ENCODE measurements around the gene CCM2.

DNA sequence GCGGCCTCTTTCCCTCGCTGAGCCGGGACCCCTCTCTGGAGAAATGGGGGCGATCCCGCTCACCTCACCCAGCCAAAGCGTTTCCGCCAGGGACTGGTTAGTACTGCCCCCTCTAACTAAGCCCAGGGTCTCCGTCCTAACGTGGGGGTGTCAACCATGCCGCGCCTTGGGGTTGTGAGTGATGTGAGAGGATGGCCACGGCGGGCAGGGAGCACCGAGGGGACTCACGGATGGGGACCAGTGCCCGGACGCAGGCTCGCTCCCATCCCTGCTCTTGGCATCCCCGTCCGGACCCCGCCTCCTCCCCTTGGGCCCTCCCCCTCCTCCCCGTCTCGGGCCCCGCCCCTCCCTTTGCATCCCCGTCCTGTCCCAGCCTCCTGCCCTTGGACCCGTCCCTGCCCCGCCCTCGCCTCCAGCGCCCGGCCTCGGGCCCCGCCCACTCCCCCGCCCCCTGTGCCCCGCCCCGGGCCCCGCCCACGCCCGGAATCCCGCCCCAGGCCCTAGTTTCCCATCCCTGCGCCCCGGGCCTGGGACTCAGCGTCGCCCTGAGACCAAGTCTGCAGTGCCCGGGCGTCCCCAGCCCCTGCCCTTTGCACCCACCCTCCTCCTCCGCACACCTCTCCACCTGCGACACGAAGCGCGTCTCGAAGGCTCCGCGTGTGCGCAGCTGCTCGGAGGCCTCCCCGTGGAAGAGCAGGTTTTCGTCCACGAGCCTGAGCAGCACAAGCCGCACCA lies 4.9 kb upstream of the MYL7 start:
- PRO-cap = bidirectional peak, plus-strand start at position 503 of the sequence, minus-strand start at position 296 of the sequence
- RRBS = 7% methylated on average over 25 of the region's 59 CpGs

DNA sequence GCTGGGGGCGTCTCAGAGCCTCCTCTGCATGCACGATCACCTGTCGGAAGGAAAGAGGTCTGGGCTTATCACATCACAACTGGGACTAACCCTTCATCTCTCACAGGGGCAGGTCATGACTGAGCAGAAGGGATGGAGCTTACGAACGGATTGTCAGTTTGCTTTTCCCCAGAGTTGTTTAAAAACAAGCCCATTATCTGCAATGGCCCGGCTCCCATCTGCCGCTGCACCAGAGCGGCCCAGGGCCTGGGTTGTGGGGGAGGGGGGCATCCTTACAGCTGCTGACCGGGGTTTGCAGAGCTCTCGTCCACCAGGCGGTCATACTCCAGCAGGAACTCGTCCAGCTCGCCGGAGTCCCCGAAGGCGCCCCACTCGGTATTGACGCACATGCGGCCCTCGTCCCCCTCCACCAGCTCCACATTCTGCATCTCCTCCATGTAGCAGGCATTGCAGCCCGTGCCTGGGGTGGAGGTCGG lies 6.3 kb upstream of the MYL7 start:
- PRO-cap = no peak
- RRBS = 48% methylated on average over 9 of the region's 22 CpGs

DNA sequence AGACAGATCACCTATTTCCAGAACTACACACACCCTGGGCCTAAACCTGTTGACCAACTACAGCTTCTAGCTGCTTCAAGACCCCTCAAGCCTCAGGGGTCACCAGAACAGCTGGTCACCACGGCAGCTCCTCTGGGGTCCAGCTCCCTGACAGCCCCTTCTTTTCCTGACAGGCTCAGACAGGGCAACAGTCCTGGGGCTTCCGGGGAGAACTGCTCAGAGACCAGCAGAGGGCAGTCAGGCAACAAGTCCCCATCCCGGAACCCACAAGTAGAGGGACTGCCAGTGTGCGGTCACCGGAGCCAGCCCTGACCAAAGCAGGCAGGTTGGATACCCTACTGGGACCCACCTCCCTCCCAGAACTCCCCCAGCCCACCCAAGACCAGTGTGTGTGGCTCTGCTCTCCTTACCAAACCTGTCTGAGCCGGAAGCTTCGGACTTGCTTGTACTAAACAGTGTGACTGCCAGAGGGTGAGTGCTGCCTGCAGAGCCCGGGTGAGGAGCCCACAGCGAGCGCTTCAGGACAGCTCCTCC lies 40.2 kb downstream of the YKT6 start:
- PRO-cap = no peak
- RRBS = 16% methylated on average over 7 of the region's 10 CpGs

DNA sequence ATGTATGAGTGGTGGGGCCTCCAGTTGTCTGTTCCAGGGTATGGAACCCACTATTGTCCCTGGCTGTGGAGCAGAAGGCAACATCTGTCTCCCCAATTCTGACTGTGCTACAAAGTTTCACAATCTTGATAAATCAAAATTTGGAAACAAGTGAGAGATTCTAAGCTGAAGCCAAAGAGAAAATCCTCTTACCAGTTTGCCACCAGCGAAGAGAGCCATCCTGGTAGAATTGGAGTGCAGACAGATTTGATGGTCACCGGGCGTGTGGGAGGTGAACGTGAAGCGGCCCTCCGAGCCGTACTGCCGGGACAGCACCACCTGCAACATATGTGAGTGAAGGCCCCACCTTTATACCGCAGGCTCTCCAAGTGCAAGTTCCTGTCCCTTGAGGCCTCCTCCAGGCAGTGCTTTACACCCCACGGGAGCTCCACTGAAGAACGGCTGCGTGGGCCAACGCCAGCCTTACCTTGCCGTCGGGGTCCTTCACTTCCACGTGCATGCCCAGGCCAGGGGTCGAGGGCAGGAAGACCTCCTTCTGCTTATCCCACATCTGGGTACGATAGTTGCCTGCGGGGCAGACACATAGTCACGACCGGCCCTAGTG lies 672 bp downstream of the TMED4 start:
- PRO-cap = no peak
- RRBS = 7% methylated on average over 7 of the region's 21 CpGs

DNA sequence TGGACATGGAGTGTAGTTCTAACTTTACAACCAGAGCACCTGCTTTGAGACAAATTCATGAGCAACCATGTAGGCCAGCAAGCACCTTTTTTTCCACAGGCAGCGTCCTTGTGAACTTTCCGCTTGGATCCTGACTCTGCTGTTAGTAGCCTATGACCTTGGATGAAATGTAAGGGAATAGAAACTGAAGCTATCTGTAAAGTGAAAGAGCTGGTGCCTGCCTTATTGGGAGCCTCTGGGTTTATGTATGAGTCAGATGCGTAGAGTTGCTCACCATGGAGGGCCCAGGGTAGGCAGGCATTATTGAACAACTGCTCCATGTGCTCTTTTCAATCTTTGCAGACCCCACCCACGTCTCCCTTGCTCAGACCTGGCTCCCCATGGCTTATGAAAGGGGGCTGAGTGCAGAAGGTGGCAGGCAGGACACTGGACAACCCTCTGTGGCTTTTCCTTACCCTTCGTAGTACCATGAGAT lies 16.3 kb downstream of the OGDH start:
- PRO-cap = no peak
- RRBS = no CpG with 5 or more reads among the region's 5 CpGs

DNA sequence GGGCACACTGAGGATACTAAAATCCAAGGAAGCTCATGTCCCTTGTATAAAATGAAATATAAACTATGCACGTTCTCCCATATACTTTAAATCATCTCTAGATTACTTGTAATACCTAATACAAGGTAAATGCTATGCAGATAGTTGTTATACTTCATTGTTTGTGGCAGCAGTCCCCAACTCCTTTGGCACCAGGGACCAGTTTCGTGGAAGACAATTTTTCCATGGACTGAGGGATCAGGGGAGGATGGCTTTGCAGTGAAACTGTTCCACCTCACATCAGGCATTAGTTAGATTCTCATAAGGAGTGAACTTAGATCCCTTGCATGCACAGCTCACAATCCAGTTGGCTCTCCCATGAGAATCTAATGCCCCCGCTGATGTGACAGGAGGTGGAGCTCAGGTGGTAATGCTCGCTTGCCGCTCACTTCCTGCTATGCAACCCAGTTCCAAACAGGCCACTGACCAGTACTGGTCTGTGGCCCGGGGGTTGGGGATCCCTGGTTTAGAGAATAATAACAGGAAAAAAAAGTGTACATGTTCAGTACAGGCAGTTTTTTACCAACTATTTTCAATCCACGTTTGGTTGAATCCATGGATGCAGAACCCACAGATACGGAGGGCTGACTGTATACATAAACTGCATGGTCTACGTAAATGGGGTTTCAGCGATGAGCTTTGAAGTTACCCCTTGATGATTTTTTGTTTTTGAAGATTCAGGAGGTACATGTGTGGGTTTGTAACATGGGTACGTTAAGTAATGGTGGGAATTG lies 24.4 kb downstream of the OGDH start:
- PRO-cap = no peak
- RRBS = no CpG with 5 or more reads among the region's 11 CpGs

GRCh38 chr7:44634582-44634998 lies 28.2 kb downstream of the OGDH start:
- PRO-cap = no peak

DNA sequence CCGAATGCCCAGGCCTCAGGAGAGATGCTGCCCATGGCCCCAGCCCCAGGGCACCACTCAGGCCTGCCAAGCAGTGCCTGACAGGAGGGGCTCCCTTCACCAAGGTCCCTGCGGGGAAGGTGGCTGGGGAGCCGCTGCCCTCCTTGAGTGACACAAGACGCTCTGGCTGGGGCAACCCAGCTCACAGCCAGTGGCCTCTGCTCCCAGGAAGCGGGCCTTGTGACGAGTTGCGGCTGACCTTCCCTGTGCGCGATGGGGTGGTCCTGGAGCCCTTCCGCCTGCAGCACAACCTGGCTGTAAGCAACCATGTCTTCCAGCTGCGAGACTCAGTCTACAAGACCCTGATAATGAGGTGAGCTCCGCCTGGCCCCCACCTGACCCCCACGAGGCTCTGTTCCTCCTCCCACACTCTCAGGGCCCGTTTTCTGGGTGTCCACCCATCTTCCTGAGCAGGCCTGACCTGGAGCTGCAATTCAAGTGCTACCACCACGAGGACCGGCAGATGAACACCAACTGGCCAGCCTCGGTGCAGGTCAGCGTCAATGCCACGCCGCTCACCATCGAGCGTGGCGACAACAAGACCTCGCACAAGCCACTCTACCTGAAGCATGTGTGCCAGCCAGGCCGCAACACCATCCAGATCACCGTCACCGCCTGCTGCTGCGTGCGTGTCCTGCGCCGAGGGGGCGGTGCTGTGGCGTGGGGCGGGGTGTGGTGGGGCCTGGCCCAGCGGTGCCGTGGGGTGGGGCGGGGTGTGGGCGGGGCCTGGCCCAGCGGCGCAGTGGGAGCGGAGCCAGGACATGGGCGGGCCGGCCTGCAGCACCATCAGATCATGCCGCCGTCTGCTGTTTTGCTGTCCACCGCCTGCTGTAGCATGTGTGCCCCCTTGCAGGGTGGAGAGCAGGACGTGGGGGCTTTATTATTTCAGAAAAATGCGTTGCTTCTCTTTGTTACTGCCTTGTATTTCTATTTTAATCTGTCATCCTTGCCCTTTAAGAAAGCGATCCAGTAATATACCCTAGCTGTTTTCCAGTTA lies 12.9 kb downstream of the ZMIZ2 start:
- PRO-cap = no peak
- RRBS = no CpG with 5 or more reads among the region's 49 CpGs

GRCh38 chr7:44804061-44804337 lies 7.5 kb downstream of the PPIA start:
- PRO-cap = no peak
- RRBS = no CpG with 5 or more reads among the region's 1 CpG

GRCh38 chr7:44984943-44985939 lies 6.4 kb upstream of the MYO1G start:
- PRO-cap = no peak
- RRBS = no CpG with 5 or more reads among the region's 8 CpGs

DNA sequence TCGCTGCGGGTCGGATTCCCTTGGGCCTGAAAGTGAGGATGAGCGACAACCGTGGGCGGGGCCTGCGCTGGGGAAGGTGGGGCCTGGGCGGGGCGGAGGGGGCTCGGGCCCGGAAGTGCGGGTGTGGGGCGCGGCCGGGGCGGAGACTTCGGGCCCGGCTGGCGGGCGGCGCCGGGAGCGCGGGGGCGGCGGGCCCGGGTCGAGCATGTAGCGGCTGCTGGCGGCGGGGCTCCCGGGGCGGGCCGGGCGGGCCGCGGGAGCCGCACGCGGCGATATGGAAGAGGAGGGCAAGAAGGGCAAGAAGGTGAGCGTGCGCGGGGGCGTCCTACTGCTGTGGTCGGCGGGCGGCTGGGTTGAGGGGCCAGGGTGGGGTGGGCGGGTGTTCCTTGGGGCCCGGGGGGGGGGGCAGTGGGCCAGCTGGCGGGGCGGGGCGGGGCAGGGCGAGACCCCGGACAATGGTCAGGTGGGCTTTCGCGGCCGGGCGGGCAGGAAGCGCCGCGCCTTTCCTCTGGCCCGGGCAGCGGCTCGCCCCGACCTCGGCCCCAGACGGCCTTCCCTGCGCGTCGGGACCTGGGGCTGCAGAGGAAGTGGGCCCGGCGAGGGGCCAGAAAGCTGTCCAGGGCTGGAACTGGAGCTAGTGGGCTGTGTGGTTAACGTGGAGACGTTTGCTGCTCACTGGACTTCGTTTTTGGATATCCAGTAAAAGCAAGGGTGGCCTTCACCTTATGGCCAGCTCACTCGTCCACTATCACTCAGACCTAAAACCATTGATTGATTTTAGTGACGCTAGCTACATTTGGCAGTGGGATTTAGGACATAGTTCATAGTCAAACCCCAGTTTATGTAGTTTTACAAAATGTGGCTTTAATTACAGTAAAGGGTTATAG lies at the start of gene CCM2:
TSS of gene CCM2 (plus strand) at position 142 of the 887 bp plus-strand sequence.
- PRO-cap = bidirectional peak, plus-strand start at position 182 of the sequence, minus-strand start outside the sequence
- RRBS = 2% methylated on average over 25 of the region's 78 CpGs

GRCh38 chr7:45026848-45027971 lies 27.2 kb downstream of the CCM2 start:
- PRO-cap = bidirectional peak, plus-strand start at chr7:45027700, minus-strand start at chr7:45027527
- RRBS = no CpG with 5 or more reads among the region's 12 CpGs

GRCh38 chr7:45691423-45691857 lies 117.3 kb downstream of the ADCY1 start:
- PRO-cap = no peak
- RRBS = no CpG with 5 or more reads among the region's 3 CpGs

DNA sequence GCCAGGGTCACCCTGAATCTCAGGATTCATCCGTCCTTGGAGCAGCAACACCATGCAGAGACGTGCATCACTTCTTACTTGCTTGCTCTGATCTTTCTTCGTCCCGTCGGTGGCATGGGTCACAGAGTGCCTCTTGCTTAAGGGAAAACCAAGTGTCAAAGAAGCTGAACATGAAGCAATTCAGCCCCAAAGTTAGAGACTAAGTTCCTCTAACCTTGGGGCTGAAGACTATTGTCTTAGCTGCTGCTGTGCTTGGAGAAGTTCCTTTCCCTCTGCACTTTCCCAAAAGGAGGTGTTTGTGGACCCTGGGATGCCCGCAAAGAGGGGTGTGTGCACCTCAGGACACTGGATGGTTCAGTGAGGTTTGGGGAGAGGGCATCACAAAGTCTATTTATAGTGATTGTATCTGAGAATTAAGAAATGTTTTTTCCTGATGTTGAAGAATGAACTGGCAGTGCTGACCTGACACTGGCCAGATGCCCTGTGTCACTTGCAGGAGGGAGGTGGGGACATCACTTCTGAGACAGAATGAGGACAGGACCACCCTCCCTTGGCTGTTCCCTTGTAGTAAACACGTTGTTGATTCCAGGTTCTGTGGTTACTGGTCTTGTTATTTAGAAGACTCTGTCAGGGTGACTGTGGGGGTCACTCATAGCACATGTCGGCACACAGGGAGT lies 126.2 kb downstream of the ADCY1 start:
- PRO-cap = no peak
- RRBS = no CpG with 5 or more reads among the region's 8 CpGs

GRCh38 chr7:45727546-45727966 lies 145.3 kb downstream of the CCDC201 start:
- PRO-cap = no peak
- RRBS = no CpG with 5 or more reads among the region's 3 CpGs

- PRO-cap = no peak
- RRBS = no CpG with 5 or more reads among the region's 2 CpGs
These were observed 128.4 kb downstream of the CCDC201 start for GRCh38 chr7:45744348-45744988.

DNA sequence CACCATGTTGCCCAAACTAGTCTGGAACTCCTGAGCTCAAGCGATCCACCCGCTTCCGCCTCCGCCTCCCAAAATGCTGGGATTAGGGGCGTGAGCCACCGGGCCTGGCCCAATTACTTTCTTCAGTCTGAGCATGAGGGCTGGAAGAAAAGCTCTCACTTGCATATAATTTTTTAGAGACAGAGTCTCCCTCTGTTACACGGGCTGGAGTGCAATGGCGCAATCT lies 105.2 kb downstream of the CCDC201 start:
- PRO-cap = no peak
- RRBS = no CpG with 5 or more reads among the region's 8 CpGs

DNA sequence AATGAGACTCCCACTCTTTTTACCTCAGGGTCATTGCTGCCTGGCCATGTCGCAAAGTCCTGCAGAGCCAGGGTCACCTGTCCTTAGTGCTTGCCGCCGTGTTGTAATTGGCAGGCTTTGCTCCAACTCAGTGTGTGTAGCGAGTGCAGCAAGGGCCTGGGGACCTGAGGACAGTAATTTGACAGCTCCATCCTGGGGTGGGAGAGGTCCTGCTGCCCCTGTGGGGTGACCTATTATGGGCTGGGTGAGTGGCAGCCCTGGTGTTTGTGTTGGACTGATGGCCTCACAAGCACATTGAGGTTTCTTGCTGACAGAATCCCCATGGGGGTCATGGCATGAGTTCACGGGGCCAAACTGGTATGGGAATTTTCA lies 7.7 kb upstream of the IGFBP1 start:
- PRO-cap = no peak
- RRBS = no CpG with 5 or more reads among the region's 5 CpGs

GRCh38 chr7:45885081-45885557 lies 3.2 kb upstream of the IGFBP1 start:
- PRO-cap = no peak
- RRBS = 94% methylated on average over 2 of the region's 6 CpGs

DNA sequence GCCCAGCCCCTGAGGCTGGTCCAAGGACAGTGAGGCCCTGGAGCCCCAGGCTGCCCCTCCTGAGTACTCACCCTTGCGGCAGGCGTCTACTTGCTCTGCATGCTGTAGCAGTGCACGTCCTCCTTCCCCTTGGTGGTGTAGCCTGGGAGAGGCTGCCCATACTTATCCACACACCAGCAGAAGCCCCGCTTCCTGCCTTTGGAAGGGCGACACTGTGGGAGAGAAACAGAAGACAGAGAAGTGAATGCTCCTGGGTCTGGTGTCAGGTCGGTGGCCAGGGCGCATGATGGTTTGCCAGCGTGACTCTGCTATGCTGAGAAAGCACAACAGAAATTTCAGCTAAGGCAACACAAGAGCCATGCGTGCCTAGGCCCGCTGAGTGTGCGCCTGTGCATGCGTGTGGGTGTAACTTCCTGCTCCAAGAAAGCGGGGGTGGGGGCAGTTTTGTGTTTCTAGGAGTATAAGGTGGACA lies 6.3 kb downstream of the IGFBP3 start:
- PRO-cap = no peak
- RRBS = no CpG with 5 or more reads among the region's 13 CpGs

All from kidney (tissue), 2 donors.